H7 (cell line): Measurements from ENCODE around the gene LAMP5.

DNA sequence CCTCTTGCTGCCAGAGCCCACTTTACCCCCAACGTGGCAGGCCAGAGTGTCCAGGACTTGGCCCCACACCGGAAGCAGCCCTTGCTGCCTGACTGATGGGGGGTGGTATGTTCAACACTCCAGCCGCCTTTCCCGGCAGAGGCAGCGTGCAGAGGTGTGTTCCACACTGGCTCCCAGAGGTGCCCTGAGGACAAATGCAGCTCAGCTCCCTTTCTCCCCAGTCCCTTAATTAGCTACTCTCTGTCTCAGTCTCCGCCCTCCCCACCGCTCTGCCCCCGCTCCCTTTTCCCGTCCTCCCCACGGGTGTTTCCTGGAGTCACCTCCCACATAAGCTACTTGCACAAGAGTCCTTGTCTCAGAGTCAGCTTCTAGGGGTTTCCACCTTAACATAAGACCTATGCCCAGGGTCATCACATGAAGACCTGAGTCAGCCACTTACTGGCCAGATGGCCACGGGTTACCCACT, 61.7 kb upstream of the SHLD1 start:
- RAMPAGE, long total RNA = no peak

DNA sequence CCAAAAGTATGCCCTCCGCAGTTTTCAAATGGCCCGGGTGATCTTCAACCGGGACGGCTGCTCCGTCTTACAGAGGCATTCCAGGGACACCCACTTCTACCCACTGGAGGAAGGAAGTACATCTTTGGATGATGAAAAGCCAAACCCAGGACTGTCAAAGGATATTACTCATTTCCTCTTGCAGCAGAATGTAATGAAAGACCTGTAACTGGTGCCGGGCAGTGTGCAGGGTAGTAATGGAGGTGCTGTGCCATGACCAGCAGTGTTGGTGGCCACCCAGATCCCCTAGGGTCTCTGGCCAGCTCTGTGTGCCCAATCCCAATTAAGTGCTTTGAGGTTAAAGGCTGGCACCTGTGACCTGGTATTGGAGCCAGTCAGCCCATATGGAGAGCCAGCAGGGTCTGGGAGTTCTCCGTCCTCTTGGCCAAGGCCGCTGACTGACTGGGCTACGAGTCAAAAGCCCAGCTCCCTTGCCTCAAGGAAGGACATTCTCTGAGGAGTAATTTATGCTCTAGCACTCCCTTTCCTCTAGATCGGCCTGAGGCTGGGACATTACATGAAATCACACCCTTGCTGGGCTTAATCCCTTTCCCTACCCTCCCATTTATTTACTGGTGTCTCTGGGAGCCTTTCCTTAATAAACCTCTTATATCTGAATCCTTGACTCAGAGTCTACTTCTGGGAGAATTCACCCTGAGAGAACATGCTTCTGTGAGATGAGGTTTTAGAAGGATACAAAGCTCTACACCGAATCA, 47.9 kb upstream of the CHGB start:
- RAMPAGE, long total RNA = no peak

GRCh38 chr20:6039326-6040159, 14.3 kb downstream of the LRRN4 start:
- RAMPAGE, long total RNA = no peak

GRCh38 chr20:6533645-6534613, 233.6 kb upstream of the BMP2 start:
- RAMPAGE, long total RNA = no peak

GRCh38 chr20:7540910-7541332, 399.3 kb downstream of the HAO1 start:
- RAMPAGE, long total RNA = no peak

- RAMPAGE, long total RNA = no peak
These were observed 36.0 kb downstream of the TMX4 start for GRCh38 chr20:7983536-7984061.

- RAMPAGE, long total RNA = no peak
These were observed 692 bp upstream of the TMX4 start for GRCh38 chr20:8020207-8020699.

- RAMPAGE, long total RNA = no peak
These were observed 738 bp downstream of the PLCB1 start for GRCh38 chr20:8132581-8133427.

GRCh38 chr20:8214010-8214625, 82.1 kb downstream of the PLCB1 start:
- RAMPAGE, long total RNA = no peak

GRCh38 chr20:8238482-8239163, 106.6 kb downstream of the PLCB1 start:
- RAMPAGE, long total RNA = no peak

GRCh38 chr20:8812697-8813494, 256.0 kb upstream of the PLCB4 start:
- RAMPAGE, long total RNA = no peak

GRCh38 chr20:9220966-9221235, 152.0 kb downstream of the PLCB4 start:
- RAMPAGE, long total RNA = no peak

- RAMPAGE, long total RNA = no peak
These were observed 221.4 kb upstream of the LAMP5 start for GRCh38 chr20:9292917-9293538.

- RAMPAGE, long total RNA = no peak
These were observed at the start of gene LAMP5 for GRCh38 chr20:9514511-9515017. TSS of gene LAMP5 (plus strand) at chr20:9514590.

- RAMPAGE, long total RNA = no peak
These were observed 2.3 kb upstream of the SNAP25 start for GRCh38 chr20:10216312-10216766.

GRCh38 chr20:10634379-10635213, 39.2 kb downstream of the JAG1 start:
- RAMPAGE, long total RNA = no peak

DNA sequence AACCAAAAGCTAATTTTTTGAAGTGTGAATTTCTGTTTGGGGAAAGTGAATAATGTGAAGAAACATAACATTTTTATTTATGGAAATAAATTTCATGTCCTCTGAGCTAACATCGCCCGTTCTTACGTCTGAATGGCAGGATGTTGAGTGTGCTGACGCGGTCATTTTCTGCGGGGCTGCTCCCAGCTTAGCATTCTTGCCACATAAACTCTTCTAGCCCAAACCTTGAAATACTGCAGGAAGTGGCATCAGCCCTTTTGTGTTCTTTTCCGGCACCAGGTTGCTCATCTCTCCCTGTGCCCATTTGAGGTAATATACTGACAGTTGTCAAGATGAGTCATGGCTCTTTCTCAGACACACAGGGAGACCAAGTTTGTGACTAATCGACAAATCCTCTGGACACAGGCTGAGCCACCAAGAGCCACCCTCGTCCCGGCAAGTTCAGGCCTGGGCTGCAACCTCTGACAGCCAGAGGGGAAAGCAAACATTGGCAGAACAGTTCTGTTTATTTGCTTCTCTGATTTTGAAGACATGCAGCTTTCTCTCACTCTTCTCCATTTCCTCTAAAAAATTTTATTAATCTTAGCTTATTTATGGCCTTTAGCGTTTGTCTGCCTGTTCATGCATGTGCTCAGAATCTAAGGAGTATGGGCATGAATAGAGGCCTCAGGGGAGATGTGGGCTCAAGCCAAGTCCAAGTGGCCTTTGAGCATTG, 328.0 kb upstream of the JAG1 start:
- RAMPAGE, long total RNA = no peak

DNA sequence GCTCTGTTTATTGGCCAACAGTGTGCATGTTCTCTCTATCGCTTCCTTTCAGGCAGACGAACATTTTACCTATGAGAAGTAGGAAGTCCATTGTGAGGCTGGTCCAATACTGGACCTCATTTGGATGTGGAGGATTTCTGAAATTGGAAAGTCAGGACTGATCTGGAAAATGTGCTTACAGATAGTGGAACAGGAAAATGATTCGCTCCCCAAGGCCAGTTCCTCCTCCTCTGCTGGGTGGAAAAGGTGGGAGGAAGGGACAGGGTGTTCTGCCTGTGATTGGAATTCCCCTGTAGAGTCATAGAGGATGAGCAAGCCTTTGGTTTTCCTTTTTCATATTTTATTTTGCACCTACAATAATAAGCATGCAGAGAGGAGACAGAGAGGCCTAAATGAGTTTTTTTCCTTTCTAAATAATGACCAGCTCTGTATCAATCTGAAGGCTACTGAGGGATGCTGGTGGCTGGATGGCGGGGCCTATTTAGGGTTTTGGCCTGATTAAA, 522.5 kb upstream of the JAG1 start:
- RAMPAGE, long total RNA = no peak

DNA sequence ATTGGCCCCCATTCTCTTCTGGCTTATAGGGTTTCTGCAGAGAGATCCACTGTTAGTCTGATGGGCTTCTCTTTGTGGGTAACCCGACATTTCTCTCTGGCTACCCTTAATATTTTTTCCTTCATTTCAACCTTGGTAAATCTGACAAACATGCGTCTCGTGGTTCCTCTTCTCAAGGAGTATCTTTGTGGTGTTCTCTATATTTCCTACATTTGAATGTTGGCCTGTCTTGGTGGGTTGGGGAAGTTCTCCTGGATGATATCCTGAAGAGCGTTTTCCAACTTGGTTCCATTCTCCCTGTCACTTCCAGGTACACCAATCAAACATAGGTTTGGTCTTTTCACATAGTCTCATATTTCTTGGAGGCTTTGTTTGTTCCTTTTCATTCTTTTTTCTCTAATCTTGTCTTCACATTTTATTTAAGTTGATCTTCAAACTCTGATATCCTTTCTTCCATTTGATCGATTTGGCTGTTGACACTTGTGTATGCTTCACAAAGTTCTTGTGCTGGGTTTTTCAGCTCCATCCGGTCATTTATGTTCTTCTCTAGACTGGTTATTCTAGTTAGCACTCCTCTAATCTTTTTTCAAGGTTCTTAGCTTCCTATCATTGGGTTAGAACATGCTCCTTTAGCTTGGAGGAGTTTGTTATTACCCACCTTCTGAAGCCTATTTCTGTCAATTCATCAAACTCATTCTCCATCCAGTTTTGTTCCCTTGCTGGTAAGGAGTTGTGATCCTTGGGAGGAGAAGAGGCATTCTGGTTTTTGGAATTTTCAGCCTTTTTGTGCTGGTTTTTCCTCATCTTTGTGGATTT, 158.5 kb downstream of the ISM1 start:
- RAMPAGE, long total RNA = no peak

DNA sequence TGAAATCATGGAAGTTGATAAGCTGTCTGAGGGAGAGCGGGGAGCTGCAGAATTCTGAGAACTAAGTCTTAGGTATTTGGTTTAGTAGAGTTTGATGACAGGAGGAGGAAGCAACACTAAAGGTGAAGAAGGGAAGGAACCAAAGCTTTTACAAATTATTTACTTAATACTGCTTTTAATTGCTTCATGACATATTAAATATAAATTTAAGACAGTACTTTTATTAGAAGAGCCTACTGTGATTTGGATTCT, 15.3 kb downstream of the NDUFAF5 start:
- RAMPAGE, long total RNA = no peak